Pulmonary lymph node (tissue), 1 donor: Measurements from ENCODE around the genes SLCO2A1, CLDN18 and DZIP1L.

- PRO-cap, result no peak
Observed at GRCh38 chr3:133757073-133757743, 11.0 kb downstream of the TF start.

DNA sequence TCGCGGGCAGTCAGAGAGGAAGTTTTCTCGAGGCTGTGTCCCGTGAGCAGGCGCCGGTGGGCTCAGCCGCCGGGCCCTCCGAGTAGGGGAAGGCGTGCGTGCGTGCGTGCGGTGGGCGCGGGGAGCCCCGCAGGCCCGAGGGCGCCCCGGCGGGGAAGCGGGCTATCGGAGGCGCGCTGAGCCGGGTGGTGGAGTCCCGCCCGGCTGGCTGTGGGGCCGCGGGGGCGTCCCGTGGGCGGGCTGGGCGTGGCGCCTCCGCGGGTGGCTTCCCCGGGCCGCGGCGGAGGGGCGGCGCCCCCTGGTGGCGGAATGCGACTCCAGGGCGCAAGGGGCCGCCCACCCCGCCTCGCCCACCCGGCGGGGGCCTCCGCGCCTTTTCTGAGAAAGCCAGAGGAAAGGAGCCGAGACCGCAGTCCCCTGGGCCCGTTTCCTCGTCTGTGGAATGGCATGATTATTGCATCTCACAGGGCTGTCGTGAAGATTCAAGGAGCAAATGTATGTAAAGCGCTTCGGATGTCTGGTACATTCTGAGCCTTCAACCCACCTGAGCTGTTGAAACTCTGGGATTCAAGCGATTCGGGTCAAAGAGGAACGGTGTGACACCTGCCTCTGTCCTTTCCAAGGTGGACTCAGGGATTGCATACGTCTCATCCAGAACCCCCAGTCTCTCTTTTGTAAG lies 31.9 kb upstream of the RAB6B start:
- PRO-cap, result no peak

GRCh38 chr3:133944644-133945547 lies 49.2 kb upstream of the RAB6B start:
- PRO-cap, result no peak

GRCh38 chr3:134029230-134030303 lies at the start of gene SLCO2A1:
Gene SLCO2A1 (minus strand): TSS chr3:134029925.
- PRO-cap, result unidirectional peak, minus-strand start at chr3:134029925; unidirectional peak, minus-strand start at chr3:134030009; unidirectional peak, minus-strand start at chr3:134030105

DNA sequence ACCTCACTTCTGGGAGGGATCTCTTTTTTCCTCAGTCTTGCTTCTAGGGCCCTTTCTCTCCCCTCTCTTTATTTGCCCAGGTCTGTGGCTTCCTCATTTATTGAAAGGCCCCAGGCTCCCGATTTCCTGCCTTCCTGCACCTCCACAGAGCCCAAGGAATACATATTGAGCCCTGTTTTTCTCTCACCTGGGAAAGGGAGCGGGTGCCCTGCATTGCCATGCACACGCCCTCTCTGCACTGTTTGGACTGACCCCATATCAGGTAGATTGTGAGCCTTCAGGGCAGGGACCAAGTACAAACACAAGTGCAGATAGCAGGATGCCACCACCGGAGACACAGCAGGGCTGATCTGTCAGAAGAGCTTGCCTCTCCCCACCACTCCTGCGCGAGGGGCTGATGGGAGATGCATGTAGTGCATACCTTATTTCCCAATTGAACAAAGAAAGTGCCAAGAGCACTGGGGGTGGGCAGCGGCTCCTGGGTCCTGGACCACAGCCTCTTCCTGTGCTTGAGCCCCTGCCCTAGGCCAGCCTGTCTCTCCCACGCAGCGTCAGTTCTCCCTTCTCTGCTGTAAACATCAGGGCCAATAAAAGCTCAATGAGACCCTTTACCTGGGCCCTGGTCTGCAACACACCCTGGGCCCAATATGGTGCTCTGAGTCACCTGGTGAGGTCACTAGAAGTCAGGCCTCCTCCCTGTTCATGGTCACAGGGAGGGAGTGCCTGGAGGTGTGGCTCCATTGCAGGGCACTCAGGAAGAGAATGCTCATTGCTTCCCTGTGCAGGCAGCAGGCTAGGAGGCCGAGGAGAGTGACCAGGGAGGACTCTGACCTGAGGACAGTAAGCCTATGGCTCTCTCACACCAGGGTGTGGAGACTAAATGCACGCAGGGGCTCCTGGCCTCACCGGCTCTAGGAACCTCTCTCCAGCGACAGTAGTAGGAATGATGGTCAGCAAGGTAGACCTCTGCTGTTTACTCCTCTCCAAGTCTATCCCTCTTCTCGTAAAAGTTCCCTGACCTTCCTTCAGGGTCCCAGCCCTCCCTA lies 9.2 kb upstream of the SLCO2A1 start:
- PRO-cap, result no peak

GRCh38 chr3:134175474-134175855 lies 75.2 kb downstream of the RYK start:
- PRO-cap, result no peak

DNA sequence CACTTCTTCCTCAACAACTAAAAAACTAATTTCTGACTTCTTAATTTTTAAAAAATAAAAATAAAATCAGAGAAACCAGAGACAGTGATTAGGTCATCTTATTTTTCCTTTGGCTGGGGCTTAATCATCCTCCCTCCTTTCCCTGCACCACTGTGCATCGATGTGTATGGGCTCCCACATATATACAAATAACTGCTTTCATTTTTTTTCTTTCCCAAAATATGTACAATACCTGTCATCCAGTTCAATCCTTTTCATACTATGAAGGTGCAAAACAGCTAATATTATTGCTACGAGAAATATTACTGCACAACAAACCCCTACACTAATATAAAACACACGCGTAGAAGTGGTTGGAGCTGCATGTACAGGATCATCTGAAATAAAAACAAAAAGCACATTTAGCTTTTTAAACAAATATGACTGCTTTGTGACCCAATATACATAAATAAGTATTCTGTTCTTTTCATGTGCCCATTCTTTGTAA lies 48.1 kb downstream of the RYK start:
- PRO-cap, result no peak

DNA sequence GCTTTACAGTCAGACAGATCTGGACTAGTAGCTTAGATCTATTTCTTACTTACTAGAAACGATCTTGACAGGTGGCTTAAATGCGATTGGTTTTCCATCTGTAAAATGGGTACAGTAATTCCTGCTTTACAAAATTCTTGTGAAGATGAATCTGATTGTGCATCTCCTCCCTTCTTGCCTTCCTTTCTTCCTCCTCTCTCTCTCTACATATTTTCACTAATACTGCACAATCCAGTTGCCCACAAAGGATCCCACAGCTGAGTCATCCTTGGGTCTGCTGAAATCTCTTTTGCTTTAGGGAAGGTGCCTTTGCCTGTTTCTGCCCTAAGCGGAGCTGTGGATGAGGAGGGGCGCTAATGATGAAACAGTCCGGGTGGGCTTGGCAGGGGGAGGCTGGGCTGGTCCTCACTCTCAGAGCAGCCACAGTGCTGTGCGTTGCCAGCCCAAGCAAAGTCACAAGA lies 46.1 kb downstream of the AMOTL2 start:
- PRO-cap, result no peak

DNA sequence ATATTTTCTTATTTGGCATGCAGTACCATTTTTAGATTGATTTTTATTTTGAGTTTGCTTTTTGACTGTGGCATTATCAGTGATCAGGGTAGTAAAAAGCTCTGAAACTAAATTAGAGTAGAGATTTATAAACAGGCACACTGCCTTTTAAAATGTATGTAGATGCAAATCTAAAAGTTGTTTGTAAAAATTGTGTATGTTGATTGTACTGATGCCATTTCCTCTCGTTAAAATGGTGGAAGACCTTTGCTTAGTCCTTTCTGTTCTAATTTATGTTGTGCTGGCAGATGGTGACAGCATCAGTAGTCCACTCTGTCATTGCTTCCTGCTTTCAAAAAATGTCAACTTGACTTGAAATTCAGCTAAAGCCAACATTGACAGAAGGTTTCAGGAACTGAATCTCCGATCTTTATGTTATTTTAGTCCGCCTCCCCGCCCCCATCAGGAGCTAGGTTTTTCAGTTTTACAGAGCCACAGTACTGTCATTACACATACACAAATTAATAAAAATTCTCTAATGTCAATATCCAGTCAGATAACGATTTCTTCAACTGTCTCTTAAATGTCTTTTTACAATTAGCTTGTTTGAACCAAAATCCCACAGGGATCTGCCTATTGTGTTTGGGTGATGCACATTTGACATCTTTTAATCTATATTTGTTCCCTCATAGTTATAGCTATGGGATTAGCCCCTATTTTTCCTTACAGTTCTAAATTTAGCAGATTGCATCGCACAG lies 1.5 kb downstream of the CEP63 start:
- PRO-cap, result unidirectional peak, minus-strand start at position 327 of the sequence

DNA sequence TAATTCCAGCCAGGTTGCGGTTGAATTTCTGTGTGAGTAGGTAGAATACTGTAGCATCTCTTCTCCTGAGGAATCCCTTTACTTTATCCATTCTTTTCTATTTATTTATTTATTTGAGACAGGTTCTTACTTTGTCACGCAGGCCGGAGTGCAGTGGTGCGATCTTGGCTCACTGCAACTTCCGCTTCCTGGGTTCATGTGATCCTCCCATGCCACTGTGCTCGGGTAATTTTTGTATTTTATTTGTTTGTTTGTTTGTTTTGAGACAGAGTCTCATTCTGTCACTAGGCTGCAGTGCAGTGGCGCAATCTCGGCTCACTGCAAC lies 58.9 kb downstream of the CEP63 start:
- PRO-cap, result no peak

- PRO-cap, result no peak
Observed at GRCh38 chr3:134666409-134666961, 15.7 kb upstream of the KY start.

- PRO-cap, result bidirectional peak, plus-strand start at chr3:135965758, minus-strand start at chr3:135965536
Observed at GRCh38 chr3:135965298-135965603, 277 bp upstream of the PPP2R3A start.

GRCh38 chr3:136883457-136884256 lies 21.6 kb downstream of the NCK1 start:
- PRO-cap, result no peak

GRCh38 chr3:136961198-136961689 lies 3.5 kb downstream of the IL20RB start:
- PRO-cap, result no peak

DNA sequence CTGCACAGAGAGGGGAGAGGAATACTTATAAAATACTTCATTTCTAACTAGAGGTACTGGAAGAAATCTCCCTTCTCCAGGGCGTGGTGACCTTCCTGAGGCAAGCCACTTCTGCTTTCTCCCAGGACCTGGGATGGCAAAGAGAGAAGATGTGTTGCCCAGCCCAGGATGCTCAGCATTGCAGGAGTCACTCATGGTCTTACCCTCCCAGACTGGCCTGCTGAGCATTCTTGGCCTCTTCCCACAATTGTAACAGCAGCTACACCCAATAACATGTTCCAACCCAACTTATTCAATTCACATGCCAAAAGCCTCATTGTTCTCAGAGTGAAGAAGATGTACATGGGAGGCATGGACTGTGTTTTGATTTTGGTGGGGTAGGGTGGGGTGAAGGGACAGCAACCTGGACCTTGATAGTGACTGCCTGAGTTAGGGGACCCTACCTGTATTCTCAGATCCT lies 37.9 kb downstream of the IL20RB start:
- PRO-cap, result no peak

DNA sequence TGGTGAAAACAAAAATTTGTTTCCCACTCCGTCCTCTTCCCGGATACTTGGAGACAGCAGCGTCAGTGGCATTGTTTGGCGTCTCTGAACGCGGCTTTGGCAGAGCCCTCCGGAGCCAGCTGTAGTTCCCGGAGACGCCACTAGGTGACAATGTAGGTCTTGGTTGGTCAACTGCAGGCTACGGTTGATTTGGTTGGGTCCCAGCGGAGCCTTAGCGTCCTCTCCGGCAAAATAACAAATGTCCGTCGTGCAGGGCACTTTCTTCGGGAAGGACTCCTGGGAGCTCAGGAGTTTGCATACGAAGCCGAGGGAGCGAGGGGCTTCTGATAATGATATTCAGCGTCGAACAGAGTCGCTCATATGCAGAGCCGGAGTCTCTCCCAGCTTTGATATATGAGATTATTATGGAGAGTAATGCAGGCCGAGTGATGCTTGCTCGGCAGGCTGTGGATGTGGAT lies 74.7 kb downstream of the IL20RB start:
- PRO-cap, result no peak

DNA sequence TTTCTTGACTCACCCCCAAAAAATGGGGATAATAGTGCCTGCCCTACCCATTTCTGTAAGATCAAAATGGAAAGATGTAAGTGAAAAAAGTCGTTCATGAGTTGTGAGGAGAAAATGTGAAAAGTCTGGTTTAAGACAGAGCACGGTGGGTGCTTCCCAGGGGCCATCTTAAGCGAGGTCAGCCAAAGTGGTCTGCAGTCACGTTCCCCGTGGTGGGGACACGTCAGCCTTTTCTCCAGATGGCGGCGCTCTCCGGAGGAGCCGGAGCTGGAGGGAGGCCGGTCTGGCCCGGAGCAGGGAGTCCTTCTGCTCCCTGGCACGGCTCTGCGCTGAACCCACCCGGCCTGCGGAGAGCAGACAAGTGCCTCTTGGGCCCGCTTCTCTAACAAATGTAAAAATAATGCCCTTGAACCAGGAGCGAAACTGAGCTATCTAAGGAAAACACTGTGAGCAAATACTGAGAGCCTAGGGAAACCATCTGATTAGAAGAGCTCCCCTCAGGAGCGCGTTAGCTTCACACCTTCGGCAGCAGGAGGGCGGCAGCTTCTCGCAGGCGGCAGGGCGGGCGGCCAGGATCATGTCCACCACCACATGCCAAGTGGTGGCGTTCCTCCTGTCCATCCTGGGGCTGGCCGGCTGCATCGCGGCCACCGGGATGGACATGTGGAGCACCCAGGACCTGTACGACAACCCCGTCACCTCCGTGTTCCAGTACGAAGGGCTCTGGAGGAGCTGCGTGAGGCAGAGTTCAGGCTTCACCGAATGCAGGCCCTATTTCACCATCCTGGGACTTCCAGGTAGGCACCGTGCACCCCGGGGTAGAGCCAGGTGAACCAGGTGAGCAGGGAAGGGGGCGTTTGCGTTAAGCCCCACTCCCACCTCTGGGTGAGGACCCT lies at the start of gene CLDN18:
TSS of gene CLDN18 (plus strand) at position 517 of the 896 bp plus-strand sequence.
- PRO-cap, result no peak

DNA sequence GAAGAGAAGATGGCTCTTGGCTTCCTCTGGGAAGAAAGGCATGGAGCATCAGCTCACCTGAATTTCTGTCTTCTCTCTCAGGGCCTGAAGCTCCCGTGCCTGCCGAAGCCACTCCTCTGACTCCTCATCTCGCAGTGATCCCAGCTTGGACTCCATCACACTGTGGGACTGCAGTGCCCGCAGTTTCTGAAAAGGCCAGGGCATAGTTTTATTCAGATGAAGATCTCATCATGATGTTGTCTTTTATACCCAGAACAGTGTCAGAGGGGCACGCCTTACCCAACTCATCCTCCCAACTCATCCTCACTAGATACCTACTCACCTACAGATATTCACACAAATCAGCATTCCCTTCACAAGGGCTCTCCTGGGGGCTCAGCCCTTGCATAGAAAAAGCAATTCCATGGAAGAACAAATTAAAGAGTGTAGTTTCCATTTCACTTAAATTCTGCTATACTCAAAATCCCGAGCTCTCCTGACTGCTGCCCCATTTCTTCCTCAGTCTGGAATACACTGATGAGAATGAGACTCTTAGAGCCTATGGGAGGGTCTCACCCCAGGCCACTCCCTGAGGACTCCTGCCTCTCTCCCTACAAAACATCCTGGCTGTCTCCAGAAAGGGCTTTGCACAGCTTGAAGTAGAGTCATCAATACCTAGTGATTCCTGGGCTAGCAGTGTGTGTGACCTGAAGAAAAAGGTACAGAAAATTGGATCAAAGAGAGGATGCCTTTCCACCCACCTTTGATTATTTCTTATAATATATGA lies 26.9 kb downstream of the DZIP1L start:
- PRO-cap, result no peak

DNA sequence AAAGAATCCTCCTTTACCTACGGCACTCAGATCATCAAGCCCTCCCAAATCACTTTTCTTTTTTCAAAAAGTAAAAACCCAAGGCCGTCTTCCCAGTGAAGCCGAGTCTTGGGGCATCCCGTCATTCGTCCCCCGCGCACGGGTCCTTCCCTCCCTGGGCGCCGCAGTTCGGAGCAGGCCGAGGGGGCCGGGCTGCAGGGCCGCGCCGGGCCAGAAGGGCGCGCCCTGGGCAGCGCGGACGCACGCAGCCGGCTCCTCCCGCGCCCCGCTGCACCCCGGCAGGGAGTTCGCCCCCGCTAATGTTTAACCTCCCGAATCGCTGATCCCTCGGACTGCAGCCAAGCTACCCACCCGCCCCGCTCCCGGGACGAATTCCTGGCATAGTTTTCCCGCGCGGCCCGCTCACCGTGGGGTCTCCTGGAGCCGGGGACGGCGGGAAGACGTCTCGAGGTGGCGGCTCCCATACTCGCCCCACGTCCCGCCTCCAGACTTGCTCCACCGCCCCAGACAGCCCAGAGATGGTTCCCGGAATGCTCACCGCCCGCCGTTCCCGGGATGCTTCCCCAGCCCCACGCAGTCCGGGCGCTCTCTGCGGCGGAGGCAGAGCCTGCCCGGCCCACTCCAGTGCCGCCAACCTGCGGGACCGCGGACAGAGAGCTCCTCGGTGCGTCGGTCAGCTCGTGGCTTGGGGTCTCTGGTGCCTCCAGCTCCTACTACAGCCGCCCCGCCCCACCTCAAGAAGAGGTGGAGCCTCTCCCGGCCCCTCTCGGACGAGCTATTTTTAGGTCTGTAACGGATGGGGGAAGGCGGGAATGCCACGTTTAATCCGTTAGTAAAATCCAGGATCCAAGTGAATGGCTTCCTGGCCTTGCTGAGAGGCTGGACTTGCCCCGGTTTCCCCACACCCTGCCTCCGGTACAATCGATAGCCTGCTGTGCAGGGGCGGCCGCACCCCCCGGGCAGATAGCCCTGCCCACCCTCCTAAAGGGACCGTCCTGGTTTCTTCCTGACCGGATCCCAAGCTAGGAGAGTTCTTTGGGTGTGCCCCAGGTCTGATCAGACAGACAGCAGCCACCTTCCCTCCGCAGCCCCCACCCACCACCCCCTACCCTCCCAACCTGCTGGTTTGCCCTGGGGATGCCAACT lies at the start of gene DZIP1L:
TSS of gene DZIP1L (minus strand) at position 687 of the 1,146 bp plus-strand sequence.
- PRO-cap, result bidirectional peak, plus-strand start at position 792 of the sequence, minus-strand start at position 679 of the sequence

DNA sequence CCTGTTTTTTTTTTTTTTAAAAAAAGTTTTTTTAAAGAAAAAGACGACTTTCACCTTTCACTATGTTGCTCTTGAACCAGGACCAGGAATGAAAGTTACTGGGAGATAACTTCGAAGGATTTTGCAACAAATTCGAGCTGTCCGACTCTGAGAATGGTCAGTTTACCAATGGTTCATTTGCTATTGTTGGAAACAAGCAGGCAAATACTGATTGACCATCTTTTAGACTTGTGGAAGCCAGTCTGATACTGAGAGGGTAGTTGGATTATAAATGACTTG lies 1.2 kb downstream of the ARMC8 start:
- PRO-cap, result no peak